ENCODE measurements around the gene TOPAZ1.

DNA sequence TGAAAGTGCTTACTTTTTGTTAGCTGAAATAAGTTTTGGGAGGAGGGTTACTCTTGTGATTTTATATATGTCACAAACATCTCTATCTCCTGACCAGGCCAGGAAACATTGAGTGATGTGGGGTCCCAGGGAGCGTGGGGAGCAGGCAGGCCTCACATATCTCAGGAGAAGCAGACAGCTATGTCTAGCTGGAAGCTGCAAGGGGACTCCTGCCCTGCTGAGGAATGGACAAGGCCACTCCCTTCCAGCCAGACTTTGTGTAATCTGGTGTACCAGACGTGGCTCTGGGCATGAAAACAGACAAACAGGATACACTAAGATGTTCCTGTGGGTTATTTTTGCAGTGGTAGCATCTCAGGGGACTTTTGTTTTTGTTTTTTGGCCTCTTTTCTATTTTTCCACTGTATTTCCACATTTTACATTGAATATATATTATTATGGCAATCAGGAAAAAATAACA lies 23.2 kb downstream of the CYP8B1 start:
- RRBS: no CpG with 5 or more reads among the region's 2 CpGs

DNA sequence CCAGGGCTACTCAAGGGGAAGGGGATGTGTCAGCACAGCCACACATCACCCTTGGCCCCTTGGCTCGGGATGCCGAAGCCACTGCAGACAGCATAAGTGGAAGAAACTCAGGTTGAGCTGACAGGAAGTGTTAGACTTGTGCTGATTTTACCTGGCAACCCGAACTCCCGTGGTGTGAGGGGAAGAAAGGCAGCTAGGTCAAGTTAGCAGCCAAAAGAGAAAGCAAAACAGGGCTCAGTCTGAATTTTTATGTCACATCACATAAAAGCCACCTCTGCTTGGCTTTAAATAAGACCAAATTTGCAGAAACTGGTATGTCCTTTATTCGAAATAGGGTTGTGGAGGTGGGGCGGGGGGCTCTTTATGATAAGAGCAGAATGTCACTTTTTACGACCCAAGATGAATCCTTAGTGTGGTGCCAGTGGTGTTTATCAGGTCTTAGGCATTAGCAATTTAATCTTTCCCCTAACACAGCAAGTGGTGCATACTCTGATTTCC lies 57.0 kb upstream of the POMGNT2 start:
- RRBS: no CpG with 5 or more reads among the region's 7 CpGs

DNA sequence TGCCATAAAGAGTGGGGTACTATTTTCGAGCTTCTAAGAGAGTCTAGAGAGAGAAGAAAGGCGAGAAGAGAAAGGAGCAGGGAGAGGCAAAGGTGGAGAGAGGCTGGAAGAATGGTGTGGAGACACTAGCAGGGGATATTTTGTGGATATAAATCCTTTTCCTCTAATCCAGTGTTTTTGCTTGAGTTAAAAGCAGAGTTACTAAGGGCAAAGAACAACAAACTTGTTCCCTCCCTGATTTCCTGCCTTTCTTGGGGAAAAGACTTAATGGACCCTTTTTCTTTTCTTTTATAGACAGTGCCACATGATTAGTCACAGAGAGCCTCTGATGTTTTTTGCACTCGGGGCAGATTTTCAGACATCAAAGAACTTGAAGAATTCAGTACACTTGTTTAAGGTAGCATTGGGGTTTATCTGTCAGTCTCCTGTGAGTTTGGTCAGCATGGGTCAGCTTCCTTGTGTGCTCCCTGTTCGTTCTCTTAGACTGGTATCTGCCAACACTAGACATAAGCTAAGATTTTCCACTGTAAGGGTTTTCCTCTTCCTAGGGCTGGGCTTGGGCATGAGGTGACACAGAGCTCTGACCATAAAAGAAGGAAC lies 86.6 kb upstream of the POMGNT2 start:
- RRBS: no CpG with 5 or more reads among the region's 4 CpGs

DNA sequence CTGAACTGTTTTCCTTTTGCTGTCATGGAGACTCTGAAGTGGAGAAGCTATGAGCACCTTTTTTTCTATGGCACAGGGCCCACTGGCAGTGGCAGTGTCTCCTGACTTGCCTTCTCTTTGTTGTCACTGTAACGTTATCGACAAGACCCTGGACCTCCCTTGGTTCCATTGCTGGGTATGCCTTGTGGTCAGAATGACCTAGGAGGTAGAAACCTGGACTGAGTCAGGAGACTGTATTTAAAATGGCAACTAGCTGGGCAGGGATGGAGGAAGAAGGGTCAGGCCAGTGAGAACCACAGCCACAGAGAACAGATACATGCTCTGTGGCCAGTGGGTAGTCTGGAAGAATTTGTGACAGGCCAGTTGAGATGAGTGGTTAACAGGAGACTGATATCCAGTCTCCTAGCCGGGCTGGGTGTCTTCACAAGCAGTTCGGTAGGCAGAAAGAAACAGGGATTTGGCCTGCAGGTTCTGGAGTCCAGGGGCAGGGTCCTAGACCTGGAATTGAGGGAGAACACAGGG lies 58.9 kb downstream of the SNRK start:
- RRBS: no CpG with 5 or more reads among the region's 4 CpGs

DNA sequence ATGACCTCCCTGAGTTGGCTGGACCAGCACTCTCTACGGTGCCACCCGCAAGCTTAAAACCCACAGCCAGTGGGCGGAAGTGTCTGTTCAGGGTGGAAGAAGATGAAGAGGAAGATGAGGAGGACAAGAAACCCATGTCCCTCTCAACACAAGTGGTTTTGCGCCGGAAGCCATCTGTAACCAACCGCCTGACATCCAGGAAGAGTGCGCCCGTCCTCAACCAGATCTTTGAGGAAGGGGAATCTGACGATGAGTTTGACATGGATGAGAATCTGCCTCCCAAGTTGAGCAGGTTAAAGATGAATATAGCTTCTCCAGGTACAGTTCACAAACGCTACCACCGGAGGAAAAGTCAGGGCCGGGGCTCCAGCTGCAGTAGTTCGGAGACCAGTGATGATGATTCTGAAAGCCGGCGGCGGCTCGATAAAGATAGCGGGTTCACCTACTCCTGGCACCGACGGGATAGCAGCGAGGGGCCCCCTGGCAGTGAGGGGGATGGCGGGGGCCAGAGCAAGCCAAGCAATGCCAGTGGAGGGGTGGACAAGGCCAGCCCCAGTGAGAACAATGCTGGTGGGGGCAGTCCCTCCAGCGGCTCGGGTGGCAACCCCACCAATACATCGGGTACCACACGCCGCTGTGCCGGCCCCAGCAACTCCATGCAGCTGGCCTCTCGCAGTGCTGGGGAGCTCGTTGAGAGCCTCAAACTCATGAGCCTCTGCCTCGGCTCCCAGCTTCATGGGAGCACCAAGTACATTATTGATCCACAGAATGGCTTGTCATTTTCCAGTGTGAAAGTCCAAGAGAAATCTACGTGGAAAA lies 61.4 kb downstream of the SNRK start:
- RRBS: 96% methylated on average over 2 of the region's 32 CpGs

GRCh38 chr3:43413454-43414293 lies 127.3 kb downstream of the SNRK start:
- RRBS: no CpG with 5 or more reads among the region's 8 CpGs

GRCh38 chr3:43423021-43423344 lies 136.6 kb downstream of the SNRK start:
- RRBS: no CpG with 5 or more reads among the region's 1 CpG

DNA sequence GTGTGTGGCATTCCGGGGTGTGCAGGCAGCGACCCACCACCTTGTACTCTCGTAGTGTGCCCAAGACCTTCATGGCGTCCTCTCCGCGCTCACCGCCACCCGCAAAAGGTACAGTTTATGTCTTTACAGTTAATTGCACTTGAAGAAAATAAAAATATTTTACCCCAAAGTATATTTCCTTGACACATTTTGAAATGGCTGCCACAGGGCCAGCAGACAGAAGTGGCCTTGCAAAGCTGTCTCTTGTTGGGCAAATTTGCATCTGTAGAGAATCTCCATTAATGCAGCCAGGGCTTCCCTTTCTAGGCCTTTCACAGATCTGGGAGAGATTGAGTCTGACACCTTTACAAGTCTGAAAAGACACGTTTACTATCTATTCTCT lies 136.0 kb downstream of the ANO10 start:
- RRBS: no CpG with 5 or more reads among the region's 9 CpGs

GRCh38 chr3:43490400-43491534 lies 131.0 kb downstream of the ANO10 start:
- RRBS: no CpG with 5 or more reads among the region's 15 CpGs

DNA sequence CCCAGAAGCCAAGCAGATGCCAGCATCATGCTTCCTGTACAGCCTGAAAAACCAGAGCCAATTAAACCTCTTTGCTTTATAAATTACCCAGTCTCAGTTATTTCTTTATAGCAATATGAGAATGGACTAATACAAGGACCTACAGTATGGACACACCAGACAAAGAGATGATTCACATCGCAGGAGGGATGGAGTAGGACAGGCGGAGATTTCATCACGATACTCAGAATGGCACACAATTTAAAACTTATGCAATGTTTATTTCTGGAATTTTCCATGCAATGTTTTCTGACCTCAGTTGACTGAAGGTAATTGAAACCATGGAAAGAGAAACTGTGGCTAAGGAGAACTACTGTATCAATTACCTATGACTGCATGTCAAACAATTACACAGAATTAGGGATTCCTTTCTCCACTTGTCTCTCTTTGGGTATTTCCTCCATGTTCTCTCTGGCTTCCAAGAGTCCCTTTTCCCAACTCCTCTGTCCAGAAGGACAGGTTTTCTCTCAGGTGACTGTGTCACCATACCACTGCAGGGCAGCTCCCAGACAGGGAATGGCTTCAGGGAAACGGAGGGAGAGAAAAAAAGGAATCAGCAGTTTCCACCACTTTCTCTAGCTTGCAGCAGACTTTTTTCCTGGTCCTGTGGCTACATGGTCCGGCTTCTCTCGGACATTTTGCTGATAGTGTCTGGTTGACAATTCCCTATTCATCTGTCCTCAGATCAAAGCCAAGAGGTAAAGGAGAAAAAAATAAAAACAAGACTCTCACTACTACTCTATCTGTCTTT lies 3.0 kb upstream of the ANO10 start:
- RRBS: no CpG with 5 or more reads among the region's 6 CpGs

- RRBS: no CpG with 5 or more reads among the region's 6 CpGs
Measured at GRCh38 chr3:43638538-43639259, 16.9 kb upstream of the ANO10 start.

DNA sequence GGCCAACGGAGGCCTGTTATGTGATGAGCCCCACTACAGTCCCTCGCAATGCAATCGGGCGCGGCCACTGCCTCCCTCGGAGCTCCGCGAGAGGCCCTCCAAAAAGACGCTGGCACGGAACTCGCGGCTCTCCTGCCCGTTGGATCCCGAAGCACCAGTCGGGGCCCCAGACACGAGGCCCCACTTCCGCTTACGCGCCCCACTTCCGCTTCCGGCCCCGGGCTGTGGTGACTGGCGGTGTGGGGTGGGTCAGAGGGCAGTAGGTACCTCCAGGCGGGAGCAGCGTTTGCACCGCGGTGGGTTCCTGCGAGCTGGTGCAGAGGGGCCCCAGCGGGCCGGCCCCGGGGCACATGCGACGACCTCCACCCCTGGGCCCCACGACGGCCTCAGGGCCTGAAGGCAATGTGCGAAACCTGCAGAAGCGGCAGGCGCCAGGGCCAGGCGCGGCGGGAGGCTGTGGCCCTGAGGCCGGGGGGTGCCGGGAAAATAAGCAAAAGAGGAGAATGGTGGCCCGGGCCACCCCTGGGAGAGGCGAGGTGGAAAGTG lies at the start of gene TOPAZ1:
TSS of gene TOPAZ1 (plus strand) at position 183 of the 546 bp plus-strand sequence.
- RRBS: 100% methylated on average over 2 of the region's 45 CpGs

DNA sequence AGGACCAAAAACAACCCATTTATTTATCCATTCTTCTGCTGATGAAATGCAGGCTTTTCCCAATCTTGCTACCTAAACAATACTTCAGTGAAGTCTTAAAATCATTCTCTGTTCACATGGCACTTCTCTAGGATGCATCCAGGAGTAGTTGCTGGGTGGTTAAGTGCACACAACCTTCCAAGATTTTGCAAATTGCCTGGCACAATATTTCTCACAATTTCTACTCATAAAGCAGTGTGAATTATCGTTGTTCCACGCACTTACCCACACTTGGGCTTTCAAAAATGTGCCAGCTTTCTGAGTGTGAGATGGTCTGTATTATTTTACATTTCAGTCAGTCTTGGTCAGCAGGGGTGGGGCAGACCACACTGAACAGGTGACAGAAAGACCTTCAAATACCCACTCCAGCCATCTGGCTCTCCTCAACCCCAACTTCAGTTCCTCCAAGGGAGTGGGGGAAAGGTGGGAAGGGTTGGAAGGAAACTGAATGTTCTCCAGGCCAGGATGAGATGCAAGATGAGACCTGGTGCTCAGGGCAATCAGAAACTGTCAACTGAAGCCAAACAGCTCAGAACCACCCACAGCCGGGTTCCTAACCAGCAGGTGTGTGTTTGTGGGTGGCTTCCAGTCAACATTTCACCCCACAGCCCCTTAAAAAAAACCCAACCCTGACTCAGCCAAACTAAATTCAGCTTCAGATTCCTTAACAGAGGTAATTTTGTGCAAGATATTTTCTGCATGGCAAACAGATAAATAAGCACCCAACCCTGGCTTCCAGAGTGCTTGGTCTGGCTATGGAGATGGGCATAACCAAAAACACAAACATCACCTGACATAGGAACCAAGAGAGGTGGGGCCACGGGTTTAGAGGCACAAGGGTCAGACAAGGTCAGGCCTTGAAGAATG lies 35.0 kb downstream of the ZNF445 start:
- RRBS: no CpG with 5 or more reads among the region's 4 CpGs

DNA sequence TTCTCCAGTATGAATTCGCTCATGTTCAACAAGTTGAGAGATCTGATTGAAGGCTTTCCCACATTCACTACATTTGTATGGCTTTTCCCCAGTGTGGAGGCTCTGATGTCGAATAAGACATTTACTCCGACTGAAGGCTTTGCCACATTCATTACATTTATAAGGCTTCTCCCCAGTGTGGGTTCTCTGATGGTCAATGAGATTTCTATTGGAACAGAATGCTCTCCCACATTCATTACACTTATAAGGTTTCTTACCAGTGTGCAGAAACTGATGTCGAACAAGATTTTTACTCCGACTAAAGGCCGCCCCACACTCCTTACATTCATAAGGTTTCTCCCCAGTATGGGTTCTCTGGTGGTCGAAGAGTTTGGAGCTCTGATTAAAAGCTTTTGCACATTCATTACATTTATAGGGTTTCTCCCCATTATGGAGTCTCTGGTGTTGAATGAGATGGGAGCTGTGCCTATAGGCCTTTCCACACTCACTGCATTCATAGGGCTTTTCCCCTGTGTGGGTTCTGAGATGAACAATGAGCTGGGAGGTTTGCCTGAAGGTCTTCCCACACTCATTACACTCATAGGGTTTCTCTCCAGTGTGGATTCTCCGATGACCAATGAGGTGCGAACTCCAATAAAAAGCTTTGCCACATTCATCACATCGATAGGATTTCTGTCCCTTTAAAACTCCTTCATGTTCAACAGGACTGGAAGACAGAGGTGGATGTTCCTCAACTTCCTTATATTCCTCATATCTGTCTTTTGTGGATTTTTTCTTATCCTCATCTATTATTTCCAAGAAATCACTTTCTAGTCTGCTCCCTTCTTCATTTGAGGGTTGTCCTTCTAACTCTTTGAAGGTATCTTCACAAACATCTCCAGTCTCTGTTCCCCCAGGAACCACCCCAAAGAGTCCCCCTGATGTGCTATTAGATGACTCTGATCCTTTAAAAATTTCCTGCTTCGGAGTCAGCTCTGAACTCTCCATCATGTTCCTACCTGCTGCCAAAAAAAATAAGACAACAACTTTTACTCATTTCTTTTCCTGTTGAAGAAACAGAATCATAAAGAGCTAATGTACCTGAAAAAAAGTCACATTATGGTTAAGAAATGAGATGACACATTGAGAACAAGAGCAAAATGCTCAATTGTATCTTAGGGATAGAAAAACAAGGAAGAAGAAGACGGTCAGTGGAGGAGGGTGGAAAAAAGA lies 22.6 kb upstream of the ZNF445 start:
- RRBS: no CpG with 5 or more reads among the region's 12 CpGs

GRCh38 chr3:44650665-44651281 lies 2.2 kb downstream of the ZNF35 start:
- RRBS: no CpG with 5 or more reads among the region's 6 CpGs

GRCh38 chr3:44838084-44838606 lies 23.6 kb upstream of the TMEM42 start:
- RRBS: no CpG with 5 or more reads among the region's 2 CpGs

DNA sequence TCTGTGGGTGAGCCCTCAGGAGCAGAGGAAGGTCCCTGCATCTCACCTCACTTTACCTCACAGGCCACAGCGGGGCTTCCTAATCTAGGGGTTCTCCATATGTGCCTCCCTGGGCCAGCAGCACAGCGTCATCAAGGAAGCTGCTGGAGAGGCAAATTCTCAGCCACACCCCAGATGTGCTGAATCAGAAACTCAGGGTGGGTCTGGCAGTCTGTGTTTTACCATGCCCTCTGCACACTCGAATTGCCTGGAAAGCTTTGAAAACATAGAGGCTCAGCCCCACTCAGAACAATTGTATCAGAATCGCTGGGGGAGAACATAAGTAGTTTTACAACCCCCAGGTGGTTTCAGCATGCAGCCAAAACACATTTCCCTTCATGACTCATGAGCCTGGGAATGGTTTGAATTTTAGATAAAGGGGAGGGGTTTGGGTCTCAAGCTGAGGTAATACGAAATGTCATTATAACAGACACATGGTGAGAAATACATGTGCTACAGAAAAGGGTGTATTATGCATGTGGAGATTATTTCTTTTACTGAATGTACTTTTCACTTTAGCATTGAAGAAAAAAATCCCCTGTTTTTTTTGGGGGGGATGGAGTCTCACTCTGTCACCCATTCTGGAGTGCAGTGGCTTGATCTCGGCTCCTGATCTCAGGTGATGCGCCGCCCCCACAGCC lies 9.6 kb downstream of the TGM4 start:
- RRBS: no CpG with 5 or more reads among the region's 8 CpGs

DNA sequence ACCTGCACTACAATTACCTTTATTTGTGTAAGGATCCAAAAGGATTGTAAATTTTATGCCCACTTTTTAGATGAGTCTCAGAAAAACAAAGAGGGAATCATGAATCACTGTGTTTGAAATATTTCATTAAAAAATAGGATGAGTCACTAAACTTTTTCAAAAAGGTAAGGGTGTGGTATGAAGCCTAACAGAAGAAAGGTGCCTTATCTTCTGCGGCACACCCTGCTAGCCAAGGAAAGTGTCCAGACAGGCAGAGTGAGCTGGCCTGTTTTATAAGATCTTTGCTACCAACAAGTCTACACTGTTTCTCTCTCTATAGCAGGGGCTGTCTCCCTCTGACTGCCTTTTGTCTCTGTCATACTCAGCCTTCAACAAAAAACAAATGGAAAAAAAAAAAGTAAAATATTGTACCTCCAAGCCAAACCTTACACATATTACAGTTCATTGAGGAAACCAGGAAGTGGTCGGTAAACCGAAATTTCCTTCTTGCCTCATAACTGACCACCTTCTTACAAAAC lies 9.2 kb downstream of the ZDHHC3 start:
- RRBS: no CpG with 5 or more reads among the region's 3 CpGs

DNA sequence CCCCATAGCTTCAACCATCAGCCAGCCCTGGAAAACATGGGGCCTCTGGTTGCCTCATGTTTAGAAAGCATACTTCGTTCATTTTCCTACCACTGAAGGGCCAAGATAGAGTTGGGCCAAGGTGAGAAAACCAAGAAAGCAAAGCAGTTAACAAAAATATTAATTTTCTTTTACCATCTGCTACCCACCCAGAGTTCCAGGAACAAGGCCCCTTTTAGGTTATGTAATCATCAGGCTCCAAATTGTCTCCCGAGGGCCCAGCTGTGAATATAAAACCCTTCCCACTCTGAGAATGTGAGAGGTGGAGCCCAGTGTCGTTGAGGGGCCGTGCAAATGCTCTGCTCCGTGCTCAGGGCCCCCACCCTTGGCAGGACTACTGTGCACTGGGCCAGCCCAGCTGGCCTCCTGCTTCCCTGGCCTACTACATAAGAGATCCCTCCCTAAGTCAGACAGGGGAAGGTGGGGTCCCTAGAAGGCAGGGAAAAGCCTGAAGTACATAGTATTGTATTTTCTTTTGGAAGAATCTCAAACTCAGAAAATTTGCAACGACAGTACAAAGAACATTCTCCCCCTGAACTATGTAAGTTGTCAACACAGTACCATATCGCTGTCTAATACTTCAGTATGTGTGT lies 4.6 kb upstream of the CLEC3B start:
- RRBS: no CpG with 5 or more reads among the region's 7 CpGs